AG04449 (cell line): ENCODE measurements around a stretch of chr3.

- RRBS, result no CpG with 5 or more reads among the region's 4 CpGs
These were observed 70.8 kb downstream of the ADAMTS9 start for GRCh38 chr3:64616817-64617617.

DNA sequence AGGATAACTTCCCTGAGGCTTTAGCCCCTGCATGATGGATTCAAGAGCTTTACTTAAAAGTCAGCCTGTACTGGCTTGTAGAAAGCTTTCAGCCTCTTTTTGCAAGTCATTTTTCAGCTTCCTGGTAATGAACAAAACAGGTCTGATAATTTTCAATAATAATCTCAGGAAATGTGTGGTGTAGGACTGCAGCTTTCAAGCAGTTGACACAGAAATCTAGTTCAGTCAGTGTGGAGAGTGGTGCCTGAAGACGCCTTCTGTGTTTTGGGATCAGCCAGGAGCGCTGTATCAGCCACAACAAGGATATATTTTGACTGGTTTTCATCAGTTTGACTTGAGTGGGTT lies 332.4 kb upstream of the ADAMTS9 start:
- RRBS, result no CpG with 5 or more reads among the region's 2 CpGs

- RRBS, result no CpG with 5 or more reads among the region's 8 CpGs
These were observed 342.5 kb upstream of the ADAMTS9 start for GRCh38 chr3:65030070-65030998.

DNA sequence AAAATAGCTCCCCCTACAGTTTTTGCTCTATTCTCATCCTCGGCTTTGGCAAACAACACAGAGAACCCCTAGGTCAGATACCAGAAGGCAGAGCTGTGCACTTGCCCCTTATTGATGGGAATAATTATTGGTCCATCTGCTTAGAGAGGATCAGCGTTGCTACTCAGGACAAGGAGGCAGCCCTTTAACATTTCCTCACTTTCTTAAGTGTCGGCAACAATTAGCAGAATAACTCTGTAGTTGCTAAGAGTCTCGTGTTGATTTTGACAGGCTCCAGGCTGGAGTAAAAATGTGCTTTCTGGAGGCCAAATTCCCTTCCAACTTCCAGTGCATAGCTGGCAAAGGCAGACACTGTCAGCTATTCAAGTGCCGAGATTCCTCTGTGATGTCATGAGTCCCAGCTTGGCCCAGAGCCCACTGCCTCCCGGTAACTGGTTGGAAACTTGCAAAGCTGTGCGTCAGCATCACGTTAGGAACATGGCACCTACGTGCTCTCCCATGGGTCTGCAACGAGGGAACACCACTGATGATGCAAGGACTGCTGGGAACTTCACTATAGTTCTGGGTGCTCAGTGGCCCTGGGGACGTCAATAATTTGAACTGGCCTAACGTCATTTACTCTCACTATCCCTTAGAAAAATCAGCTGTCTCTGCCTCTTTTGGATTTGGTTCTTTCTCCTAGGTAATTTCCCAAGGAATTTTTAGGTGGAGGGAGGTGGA lies 482.8 kb upstream of the ADAMTS9 start:
- RRBS, result no CpG with 5 or more reads among the region's 12 CpGs

DNA sequence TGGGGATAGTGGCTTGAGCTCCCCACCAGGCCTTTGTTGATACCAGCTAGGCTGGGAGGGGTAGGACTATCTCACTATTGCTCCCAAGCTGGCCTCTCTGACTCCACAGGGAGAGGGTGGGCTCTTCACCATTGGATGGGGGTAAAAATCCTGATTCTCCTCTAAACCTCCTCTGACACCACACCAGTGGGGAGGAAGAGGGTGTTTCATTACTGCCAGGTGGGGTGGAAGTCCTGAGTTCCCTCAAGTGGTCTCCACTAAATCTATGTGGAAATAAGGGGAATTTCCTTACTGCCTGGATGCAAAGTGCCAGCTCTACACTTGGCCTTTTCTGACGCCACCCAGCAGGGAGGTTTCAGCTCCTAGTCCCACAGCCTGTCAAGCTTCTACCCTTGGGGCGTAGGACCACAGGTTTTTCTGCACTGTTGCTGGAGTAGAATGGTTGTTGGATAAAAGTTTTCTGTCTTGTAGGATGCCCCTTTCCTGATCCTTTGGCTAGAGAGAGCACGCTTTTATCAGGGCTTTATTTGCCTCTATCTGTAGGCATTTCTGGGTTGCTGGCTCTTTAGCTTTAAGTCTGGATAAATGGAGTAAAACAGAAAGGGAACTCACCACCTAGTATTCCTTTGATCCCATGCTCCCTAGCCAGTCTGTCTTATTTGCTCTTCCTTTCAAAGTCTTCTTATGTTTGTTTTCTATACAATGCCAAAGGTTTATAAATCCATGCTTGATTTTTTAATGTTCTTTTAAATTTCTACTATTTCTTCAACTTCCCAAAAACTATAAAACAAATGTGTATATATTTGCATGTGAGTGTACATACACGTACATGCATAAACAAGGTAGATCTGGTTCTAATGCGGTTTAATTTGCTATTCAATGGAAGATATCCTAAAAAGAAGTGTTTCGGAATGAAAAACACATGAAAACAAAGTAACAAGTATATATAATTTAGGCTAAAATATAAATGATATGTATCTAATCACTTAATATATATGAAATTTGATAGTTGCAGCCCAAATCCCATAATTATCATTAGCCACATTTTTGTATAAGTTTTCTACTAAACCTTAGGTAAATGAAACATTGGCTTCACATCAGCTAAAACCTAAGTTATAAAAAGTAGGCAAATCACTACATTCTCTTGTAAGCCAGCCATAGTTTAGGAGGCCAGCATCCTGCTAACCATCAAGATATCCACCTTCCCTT lies 571.8 kb downstream of the MAGI1 start:
- RRBS, result no CpG with 5 or more reads among the region's 6 CpGs

GRCh38 chr3:65589284-65590415 lies 449.1 kb downstream of the MAGI1 start:
- RRBS, result no CpG with 5 or more reads among the region's 10 CpGs

GRCh38 chr3:65590537-65591156 lies 448.1 kb downstream of the MAGI1 start:
- RRBS, result no CpG with 5 or more reads among the region's 5 CpGs

GRCh38 chr3:65776204-65777234 lies 262.2 kb downstream of the MAGI1 start:
- RRBS, result no CpG with 5 or more reads among the region's 8 CpGs

DNA sequence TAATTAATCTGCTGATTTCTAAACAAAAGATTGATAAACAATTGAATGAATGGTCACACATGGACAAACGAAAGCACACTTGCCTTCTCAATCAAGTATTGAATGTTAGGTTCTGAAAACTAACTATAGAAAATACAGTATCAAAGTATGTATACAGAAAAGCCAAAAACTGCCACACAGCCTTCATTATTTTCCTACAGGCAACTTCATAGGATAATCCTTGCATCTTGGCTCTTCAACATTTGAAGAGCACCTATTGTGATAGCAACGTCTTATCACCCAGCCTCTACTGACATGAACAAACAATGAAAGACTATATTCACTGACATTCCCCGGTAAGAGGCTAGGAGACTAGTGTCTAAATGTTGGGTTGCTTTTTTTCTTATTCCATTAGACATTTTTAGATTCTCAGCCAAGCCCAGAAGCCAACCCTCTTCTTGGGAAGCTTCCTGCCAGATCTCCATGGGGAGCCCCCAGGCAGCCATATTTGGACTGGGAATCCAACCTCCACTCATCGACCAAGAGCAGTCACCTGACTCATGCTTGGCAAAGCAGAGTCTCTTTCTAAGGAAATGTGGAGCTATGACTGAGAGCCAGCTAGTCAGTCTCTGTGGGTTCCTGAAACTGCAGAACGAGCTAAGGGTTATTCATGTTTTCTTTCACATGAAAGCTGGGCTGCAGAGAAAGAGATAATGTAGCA lies 227.6 kb downstream of the MAGI1 start:
- RRBS, result no CpG with 5 or more reads among the region's 5 CpGs

- RRBS, result no CpG with 5 or more reads among the region's 2 CpGs
These were observed 183.0 kb downstream of the MAGI1 start for GRCh38 chr3:65855760-65856064.

GRCh38 chr3:66182325-66182621 lies 38.5 kb upstream of the SLC25A26 start:
- RRBS, result no CpG with 5 or more reads among the region's 3 CpGs

- RRBS, result no CpG with 5 or more reads among the region's 13 CpGs
These were observed 27.1 kb downstream of the LRIG1 start for GRCh38 chr3:66473678-66474263.

DNA sequence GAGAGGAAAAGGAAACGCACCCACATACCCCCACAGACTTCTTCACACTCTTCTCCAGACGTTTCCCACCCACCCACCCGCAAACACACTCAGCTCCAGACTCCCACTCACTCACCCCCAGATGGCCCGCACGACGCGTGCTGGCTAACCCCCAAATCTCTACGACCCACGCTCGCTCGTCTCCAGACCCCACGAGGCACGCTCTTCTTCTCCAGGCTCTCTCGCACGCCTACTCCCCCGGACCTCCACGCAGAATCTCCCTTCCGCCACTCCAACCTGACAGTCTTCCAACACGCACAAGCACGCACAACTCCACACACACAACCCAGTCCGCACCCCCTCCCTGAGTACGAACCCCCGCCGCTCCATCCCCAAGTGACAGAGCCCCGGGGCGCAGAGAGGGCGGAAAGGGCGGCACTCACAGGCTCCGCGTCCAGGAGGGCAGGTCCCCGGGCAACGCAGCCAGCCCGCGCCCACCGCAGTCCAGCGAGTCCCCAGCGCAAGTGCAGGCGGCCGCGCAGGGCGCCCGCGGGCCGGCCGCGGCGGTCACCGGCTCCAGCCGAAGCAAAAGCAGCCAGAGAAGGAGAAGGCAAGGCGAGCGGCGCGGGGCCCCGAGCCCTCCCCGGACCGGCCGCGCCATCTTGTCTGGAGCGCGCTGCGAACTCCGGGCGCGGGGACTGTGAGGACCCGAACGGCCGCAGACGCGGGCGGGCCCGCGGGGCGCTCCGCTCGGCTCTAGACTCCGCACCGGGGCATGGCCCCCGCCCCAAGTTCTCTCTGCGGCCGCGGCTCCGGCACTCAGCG lies 852 bp downstream of the LRIG1 start:
- RRBS, result 1% methylated on average over 49 of the region's 83 CpGs

GRCh38 chr3:66972225-66972532 lies 25.9 kb upstream of the KBTBD8 start:
- RRBS, result no CpG with 5 or more reads among the region's 12 CpGs

DNA sequence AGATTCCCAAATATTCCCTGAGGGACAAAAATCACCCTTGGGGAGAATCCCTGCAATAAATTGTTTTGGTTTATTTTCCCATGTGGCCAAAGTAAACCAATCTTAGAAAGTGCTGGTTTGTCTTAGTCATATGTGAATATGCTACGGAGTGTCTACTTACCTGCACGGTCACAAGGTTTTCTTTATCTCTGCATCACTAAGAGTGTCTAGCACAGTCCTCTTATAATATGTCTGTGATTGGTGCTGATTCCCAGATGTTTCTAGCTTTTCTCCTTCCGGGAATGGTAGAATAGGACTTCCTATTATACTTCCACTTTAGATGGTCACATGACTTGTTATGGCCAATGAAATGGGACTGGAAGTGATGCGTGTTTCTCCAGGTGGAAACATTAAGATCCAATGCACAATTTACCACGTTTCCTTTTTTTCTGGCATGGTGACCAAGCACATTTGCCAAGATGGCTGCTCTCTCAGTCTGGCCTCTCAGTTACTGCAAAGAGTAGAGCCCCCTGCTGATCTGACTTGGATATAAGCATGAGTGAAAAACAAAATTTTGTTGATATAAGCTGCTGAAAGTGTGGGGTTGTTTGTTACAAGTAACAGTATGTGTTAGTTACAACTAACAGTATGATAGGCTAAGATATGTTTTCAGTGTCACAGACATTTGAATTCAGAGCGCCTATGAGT lies 7.9 kb upstream of the KBTBD8 start:
- RRBS, result no CpG with 5 or more reads among the region's 6 CpGs

- RRBS, result no CpG with 5 or more reads among the region's 2 CpGs
These were observed 2.0 kb downstream of the KBTBD8 start for GRCh38 chr3:66999948-67000590.

- RRBS, result 64% methylated on average over 4 of the region's 13 CpGs
These were observed 20.2 kb downstream of the KBTBD8 start for GRCh38 chr3:67018106-67018879.

GRCh38 chr3:67018880-67019089 lies 20.7 kb downstream of the KBTBD8 start:
- RRBS, result no CpG with 5 or more reads among the region's 4 CpGs

- RRBS, result no CpG with 5 or more reads among the region's 2 CpGs
These were observed 298.4 kb downstream of the KBTBD8 start for GRCh38 chr3:67296479-67296842.

GRCh38 chr3:67475964-67476658 lies 178.3 kb downstream of the SUCLG2 start:
- RRBS, result no CpG with 5 or more reads among the region's 8 CpGs